ENCODE results near the genes OR4C5, OR4C13, OR4A5 and OR4C11.

GRCh38 chr11:48055188-48056509 lies 75.3 kb downstream of the PTPRJ start:
- RRBS = no CpG with 5 or more reads among the region's 18 CpGs

DNA sequence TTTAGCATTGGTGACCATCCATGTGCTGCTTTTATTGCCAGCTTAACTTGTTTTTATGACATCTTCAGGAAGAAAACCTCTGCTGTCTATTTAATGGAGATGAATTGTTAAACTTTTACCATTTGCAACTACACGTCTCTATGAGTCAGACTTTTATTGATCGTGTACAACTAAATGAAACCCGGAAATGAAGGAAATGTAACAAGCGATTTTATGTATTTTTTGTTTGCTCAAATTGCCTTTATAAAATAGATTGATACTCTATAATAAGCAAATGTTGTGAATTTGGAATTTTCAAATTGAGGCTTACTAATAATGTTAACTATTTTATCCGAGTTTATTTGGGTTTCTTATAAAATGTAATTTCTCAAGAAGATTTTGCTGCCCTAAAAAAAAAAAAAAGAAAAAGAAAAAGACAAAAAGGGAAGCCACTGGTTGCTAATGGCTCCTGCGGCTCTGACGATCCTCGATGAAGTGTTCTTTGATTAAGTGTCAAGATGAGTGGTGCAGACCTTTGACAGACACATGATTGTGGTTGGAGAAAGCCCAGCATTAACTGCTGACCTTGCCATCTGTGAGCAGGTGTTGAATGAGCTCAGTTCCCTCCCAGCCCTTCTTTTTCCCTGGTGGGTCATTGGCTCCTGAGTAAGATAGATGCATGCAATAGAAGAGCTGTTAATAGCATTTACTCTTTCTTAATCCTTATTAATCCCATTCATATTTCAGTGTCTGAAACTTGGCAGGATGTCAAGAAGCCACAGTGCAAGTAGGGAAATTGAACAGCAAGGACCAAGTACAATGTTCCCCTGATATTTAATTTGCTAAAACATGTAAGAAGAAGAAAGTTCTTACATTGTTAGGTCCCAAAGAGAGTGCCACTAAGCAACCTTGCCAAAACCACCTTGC lies 113.3 kb downstream of the PTPRJ start:
- RRBS = no CpG with 5 or more reads among the region's 8 CpGs

DNA sequence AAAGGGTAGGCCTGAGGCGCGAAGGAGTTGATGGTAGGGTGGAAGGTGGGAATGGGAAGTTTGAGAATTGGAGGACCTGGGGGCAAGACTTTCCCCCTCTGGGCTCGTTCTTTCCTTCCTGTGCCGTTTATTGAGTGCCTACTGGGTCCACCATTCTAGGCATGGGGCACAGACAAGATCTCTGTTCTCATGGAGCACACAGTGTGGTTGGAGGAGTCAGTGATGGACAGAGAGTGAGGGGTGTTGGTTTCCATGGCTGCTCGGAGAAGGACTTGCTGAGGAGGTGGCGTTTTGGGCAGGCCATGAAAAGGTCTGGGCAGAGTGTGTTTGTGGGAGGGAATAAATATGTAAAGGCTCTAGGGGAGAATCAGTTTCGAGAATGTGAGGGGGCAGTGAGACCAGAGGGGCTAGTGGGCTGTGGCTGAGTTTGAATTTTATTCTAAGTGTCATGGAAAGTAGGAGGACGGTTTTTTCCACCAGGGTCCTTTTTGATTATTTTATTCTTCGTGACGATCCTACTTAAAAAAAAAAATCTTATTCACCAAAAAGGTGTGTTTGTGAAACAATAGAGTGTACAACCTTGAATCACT lies 107.8 kb upstream of the OR4B1 start:
- RRBS = no CpG with 5 or more reads among the region's 10 CpGs

DNA sequence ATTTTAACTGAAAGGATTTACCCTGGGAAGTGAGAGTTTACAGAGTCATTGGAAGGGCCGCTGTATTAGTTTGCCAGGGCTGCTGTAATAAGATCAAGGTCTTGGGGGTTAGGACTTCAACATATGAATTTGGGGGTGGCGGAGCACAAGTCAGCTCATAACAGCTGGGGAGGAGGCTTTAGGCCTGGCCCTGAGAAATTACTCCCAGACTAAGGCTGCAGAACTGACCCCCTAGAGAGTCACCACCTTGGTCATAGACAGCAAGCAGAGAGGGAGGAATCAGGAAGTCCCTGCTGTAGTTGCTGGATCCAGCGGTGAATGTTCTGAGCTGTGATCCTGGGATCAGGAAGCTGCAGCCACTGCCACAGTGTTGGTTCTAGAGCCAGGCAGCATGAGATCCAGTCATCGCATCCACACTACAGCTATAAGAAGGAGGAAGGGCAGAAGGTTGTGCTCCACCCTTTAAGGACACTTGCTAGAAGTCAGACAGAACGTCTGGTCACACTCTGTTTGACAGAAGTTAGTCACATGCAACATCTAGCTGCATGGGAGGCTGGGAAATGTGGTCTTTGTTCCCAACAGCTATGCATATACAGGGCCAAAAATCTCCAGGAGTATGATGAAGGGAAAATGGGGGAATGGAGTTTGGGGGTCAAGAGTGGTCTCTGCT lies 104.8 kb upstream of the OR4B1 start:
- RRBS = no CpG with 5 or more reads among the region's 5 CpGs

- RRBS = no CpG with 5 or more reads among the region's 2 CpGs
Observed at GRCh38 chr11:48366364-48366736, at the start of gene OR4C5. Gene OR4C5, minus strand, starts transcription at chr11:48366465.

GRCh38 chr11:49952049-49952464 lies at the start of gene OR4C13:
Gene OR4C13, plus strand, starts transcription at chr11:49952391.
- RRBS = no CpG with 5 or more reads among the region's 1 CpG

DNA sequence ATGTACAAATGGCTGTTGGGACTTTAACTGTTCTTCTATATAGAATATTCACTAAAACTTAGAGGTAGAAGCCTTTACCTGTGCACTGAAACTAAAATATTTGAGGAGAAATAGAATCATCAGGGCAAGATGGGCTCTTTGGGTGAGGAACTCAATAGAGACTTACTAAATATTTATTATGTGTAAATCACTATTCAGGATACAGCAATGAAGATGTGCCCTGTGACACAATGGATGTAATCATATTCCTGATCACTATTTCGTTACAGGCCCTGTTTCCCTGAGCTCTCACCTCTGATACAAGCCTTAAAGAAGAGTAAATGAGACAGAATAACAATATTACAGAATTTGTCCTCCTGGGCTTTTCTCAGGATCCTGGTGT lies at the start of gene OR4A5:
TSS of gene OR4A5 (plus strand) at position 268 of the 382 bp plus-strand sequence.
- RRBS = no CpG with 5 or more reads among the region's 1 CpG

DNA sequence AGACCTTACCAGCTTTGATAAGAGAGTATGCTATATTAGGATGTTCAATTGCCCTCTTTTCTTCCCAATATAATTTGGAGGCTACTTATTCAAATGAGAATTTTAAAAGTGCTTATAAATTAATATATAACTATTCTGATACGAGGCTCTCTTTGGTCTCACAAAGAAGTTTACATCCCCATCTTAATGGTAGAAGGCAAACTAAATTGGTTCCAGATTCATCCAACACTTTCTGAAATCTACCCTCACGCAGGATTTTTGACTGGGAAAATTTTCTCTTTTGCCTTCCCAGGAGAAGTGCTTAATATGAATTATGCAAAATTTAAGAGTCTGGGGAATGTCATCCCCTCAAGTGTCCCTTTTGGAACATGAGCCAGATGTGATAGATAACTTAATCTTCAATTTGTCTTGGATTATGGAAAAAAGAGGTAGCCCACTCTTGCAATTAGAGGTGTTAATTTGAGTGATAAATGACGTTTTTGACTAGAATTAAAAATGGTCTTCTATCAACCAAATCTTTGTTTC lies at the start of gene OR4C11:
TSS of gene OR4C11 (minus strand) at position 157 of the 525 bp plus-strand sequence.
- RRBS = no CpG with 5 or more reads among the region's 3 CpGs

GRCh38 chr11:55955227-55955664 lies 14.5 kb downstream of the OR10AG1 start:
- RRBS = no CpG with 5 or more reads among the region's 2 CpGs

DNA sequence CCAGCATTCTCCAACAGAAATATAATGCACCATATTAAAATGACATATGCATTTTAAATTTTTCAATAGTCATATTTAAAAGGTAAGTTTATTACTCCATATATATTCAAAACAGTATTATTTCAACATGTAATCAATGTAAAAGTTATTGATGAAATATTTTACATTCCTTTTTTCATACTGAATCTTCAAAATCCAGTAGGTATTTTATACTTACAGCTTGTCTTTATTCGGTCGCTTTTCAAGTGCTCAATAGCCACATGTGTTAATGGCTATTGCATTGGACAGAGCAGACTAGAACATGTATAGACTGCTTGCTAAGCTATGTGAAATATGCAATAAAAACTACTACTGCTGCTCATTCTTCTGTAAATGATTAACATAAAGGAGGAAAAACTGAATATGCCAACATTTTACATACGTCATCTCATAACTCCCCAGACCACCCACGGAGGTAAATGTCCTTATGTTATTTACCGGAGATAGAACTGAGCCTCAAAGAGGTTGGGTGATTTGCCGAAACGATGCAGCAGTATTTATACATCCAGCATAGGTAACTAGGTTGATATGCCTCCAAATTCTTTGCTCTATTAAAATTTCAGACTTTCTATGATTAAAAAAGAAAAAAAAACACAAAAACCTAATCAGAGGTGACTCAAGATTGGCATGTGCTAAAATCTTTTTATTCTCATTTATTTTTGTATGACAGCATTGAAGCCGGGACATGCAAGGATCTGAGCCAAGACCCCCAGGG lies 78.7 kb upstream of the OR5AK2 start:
- RRBS = no CpG with 5 or more reads among the region's 8 CpGs

DNA sequence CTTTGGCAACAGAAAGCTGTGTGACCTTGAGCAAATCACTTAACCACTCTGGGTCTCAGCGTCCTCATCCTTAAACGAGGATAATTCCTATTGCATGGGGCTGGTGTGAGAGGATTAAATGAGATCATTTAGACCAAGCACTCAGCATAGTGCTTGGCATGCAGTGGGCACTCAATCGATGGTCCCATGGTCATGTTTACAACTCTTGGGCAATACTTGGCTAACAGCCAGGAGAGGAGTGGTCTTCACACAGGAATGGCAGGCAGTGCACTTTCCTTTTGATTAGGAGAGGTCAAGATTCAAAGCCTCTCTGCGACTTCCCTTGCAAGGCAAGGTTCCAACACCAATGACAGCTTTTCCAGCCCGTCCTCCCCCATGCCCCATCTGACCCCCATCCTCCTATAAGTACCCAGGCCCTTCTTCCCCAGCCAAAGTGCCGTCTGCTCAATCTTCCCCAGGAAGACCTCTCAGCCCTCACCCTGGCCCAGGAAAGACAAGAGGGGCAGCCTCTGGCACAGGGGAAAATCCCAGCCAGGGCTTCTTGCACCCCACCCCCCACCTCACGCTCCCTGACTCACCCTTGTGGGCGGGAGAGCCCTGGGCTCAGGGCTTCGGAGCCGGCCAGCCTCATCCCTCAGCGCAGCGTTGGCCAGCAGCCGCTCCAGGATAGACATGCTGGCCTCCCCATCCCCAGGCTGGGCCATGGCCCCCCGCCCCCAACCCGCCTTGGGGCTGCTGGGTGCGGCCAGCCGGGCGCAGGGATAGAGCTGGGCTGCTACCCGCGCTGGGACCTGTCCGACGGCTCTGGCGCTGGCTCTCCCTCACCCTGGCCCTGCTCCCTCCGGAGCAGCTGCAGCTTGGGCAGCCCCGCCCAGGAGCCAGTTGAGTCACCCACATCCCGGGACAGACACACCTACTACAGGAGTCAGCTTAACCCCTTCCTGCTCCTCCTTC lies 13.8 kb downstream of the TNKS1BP1 start:
- RRBS = 1% methylated on average over 8 of the region's 26 CpGs

DNA sequence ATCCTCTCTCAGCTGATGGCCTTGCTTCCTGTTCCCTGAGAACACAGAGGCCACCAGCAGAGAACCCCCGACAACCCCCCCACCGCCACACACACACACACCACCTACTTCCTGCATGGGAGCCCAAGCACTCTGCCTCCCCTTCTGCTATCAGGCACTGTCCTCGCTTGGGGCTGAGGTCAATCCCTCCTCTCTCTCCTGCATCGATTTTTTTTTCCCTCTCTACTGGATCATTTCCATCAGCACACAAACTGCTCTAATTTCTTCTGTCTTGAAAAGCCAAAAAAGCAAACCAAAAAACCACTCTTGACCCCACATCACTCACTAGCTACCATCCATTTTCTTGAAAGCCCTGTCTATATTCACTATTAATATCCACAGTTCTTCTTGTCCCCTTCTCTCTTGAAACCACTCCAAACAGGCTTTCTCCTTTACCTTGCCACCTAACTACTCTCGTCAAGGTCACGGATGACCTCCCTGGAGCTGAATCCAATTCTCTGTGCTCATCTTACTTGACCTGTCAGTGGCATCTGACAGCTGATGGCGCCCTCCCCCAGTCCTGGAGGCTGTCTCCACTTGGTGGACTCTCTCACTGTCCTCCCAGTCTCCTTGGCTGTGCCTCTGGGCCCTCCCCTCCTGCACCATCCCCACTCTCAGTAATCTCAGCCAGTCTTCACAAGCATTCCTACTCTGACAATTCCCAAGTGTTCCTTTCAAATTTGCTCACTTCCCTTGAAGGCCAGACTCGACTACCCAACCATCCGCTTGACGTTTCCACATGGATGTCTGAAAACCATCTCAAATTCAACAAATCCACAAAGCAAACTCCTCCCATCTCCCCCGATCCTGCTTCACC lies 8.9 kb downstream of the TNKS1BP1 start:
- RRBS = no CpG with 5 or more reads among the region's 11 CpGs

DNA sequence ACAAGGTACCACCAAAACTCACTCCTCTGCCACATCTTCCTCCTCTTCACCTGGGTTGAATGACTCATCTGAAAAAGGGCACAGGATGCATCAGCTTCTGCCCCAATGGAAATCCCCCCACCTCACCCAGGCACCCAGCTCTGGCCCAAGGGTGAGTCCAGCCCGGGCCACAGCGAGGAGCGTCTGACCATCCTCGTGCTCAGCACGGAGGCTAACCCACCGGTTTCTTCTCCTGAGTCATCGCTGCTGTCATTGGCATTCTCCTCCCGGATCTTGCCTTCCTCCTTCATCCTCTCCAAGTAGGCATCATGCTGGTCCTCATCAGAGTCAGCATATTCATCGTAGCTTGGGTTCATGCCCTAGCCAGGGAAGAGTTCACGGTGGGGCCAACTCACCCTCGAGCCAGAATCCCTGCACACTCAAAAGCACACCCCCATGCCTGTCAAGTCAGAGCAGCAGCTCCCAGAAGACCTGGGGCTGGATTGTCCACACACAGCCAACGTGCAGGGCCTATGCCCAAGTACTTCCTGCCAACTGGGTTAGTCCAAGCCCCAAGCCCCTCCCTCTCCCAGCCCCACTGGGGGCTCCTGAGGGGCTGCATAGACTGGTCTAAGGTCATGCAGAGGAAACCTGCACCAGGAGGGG lies 5.4 kb upstream of the TNKS1BP1 start:
- RRBS = 96% methylated on average over 6 of the region's 12 CpGs

DNA sequence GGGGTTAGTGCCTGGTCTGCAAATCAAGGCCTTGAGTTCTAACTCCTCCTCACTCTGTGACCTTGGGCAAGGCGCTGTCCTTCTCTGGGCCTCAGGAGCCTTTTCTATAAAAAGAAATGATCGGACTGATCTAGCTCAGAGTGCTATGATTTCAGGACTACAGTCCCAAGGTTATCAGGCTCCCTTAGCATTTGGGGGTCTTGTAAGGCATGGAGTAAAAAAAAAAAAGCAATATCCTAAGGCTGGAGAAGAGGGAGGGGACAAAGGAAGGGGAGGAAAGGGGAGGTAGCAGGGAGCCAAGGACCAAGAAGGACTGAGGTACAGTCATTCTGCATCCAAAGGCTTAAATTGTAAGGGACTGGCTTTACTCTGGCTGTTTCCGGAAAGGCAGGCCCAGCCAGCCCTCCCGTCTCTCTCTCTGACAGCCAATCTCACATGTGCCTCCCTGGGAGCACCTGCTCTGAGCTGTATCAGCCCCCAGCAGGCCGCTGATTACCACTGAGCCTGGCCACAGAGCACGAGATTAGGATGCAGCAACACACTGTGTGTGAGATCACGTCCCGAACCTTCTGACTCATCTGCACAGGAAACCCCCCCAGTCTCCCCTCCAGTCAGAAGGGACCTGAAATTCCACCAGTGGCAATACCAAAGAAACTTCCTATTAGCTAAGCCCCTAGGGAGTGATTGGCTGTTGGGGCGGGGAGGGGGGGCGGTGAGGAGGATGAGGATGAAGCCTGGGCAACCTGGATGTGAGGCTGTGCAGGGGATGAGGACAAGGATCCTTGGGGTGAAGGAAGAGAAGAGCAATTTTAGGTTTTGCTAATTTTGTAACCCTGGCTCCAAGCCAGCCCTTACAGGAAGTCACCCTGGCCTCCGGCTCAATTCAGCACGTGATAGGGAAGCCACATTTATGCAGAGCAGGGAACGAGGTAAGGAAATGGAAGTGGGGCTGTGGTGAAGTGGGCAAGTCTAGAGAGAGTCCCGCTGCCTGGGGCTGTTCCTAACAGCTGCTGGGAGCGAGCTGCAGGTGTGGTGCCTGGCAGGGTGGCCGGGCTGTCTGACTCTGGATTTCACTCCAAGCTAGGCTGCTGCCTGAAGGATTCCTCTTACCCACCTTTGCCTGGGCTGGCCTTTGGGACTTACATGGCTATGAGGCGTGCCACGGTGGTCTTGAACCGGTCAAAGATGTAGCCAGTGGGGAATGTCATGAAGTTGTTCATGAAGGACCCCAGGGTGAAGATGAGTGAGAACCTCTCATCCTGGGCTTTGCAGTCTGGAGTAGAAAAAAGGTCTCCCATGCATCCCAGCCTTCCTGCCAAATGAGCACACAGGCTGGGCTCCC lies 2.1 kb downstream of the SLC43A3 start:
- RRBS = no CpG with 5 or more reads among the region's 19 CpGs

DNA sequence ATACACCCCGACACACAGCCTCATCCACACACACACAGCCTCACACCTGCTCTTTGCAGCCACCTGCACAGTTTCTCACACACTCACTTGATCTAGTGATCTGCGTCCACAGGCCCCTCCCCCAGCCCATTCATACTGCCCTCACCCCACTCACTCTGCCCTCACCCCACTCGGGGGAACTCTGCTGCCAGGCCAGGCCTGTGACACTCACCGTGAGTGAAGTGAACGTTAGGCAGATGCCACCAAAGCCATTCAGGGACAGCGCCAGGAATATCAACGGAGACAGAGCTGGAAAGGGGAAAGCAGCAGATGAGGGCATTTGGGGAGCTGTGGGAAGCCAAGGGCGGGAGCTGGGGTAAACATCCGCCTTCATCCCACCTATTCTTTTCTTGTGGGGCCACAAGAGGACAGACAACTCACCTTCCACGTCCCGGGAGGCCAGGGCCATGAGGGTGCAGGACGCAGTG lies 14.9 kb downstream of the SLC43A1 start:
- RRBS = no CpG with 5 or more reads among the region's 12 CpGs

GRCh38 chr11:57566071-57566644 lies 1.3 kb downstream of the UBE2L6 start:
- RRBS = no CpG with 5 or more reads among the region's 4 CpGs

GRCh38 chr11:57615298-57615740 lies 17.8 kb downstream of the SERPING1 start:
- RRBS = no CpG with 5 or more reads among the region's 2 CpGs

DNA sequence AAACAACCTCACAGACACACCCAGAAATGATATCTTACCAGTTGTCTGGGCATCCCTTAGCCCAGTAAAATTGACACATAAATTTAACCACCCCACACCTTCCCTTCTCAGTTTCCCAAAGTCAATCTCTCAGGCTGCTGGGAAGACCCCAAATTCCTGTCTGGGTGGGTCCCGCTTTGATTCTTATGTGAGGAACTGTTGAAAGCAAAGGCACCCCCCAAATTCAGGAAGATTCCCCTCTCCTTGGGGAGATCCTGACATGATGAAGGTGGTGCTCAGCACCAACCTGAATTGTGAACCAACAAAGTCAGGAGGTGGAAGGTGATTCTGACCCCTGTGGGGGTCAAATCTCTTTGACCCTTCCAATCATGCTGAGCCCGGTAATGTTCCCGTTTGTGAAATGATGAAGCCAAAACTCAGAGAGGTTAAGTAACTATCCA lies 18.9 kb downstream of the SERPING1 start:
- RRBS = no CpG with 5 or more reads among the region's 3 CpGs

- RRBS = 2% methylated on average over 18 of the region's 43 CpGs
Observed at GRCh38 chr11:57668340-57668863, 488 bp downstream of the ZDHHC5 start.

DNA sequence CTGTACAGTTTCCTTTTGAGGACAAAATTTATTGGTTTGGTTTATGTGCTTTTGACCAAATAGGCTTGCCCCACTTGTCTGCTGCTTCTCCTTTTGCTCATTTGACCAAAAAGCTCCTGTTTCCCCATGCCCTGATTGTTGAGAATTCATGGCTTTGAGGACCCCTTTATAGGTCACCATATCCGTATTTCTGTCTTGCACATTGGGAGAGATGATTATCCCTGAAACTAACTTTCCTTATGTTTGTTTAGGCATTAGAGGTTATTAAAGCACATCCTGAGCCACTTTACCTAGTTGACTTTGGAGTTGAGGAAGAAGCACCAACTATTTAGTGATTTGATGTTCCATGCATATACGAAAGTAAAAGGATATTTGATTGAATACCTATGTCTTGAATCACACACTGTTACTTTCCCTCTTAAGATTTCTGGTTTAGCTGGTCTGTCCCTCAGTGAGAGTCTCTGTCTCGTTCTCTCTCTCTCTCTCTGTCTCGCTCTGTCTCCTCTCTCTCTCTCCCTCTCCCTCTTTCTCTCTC lies 10.8 kb downstream of the CTNND1 start:
- RRBS = no CpG with 5 or more reads among the region's 4 CpGs

Data from iris pigment epithelial cell (primary cell).